Panc1 (cell line): ENCODE measurements around a stretch of chr2.

GRCh38 chr2:190890804-190891559 lies 10.4 kb downstream of the GLS start:
- RRBS, 2 experiments = no CpG with 5 or more reads among the region's 2 CpGs

GRCh38 chr2:190933577-190934230 lies 53.1 kb downstream of the GLS start:
- RRBS, 2 experiments = no CpG with 5 or more reads among the region's 1 CpG

- RRBS, 2 experiments = no CpG with 5 or more reads among the region's 17 CpGs
Observed at GRCh38 chr2:190978308-190979104, 35.5 kb downstream of the STAT1 start.

DNA sequence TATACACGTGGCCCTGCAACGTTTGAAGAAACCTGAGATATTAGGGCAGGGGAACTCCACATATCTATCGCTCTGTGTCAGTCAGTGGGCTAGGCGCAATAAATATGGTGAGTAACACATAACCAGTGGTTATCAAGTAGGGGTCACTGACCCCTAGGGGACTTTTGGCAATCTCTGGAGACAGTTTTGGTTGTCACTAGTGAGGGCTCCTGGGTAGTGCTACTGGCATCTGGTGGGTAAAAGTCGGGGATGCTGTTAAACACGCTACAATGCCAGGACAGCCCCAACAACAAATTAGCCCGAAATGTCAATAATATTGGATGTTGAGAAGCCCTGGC lies 14.8 kb downstream of the STAT1 start:
- RRBS, 2 experiments = no CpG with 5 or more reads among the region's 7 CpGs

DNA sequence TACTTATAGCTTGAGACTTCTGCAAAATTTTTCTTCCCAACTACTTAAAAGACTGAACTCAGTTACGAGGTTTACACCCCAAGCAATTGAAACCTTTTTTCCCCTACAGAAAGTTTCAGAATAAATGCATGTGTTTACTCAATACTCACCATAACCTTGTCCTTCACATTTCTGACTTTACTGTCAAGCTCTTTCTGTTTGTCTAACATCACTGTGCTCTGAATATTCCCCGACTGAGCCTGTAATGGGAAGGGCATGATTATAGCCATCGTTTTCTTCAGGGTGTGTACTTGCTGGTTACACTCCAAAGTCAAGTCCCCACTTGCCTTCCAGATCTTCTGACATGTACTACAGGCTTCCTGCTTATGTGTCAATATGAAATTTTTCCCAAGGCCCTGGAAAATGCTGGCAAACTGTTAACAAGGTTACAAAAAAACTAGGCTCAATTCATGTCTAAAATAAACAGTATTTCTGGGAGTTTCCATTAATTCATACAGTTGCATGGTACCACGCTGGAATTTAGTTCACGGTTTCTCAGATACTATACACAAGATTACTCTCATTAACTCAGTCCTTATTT lies 13.0 kb downstream of the STAT1 start:
- RRBS, 2 experiments = no CpG with 5 or more reads among the region's 5 CpGs

- RRBS, 2 experiments = no CpG with 5 or more reads among the region's 6 CpGs
Observed at GRCh38 chr2:191204309-191205018, 40.7 kb upstream of the MYO1B start.

- RRBS, 2 experiments = no CpG with 5 or more reads among the region's 3 CpGs
Observed at GRCh38 chr2:191264745-191265145, 19.5 kb downstream of the MYO1B start.

DNA sequence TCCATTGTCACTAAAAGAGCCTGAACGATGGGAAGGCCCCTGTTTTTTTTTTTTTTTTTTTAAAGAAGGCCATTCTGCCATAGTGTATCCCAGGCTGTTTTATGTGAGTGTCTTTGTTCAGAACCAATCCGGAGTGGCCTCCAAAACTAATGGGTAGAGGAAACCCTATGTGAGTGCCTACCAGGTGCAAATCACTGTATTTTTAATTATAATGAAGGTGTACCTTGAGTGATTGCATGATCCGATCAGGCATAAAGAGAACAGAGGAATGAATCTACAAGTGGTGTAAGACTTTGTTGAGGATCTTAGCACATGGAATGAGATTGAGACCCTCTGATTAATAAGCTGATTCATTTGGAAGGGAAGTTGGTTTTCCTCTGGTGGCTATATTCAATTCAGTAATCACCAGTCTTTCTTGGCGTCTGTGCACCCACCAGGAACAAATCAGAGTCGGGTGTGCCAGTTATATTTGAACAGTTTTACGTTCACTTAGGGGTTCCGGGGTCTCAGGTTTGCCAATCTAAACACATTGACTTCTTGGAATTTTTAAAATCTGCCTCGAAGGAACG lies 20.0 kb downstream of the MYO1B start:
- RRBS, 2 experiments = no CpG with 5 or more reads among the region's 9 CpGs

DNA sequence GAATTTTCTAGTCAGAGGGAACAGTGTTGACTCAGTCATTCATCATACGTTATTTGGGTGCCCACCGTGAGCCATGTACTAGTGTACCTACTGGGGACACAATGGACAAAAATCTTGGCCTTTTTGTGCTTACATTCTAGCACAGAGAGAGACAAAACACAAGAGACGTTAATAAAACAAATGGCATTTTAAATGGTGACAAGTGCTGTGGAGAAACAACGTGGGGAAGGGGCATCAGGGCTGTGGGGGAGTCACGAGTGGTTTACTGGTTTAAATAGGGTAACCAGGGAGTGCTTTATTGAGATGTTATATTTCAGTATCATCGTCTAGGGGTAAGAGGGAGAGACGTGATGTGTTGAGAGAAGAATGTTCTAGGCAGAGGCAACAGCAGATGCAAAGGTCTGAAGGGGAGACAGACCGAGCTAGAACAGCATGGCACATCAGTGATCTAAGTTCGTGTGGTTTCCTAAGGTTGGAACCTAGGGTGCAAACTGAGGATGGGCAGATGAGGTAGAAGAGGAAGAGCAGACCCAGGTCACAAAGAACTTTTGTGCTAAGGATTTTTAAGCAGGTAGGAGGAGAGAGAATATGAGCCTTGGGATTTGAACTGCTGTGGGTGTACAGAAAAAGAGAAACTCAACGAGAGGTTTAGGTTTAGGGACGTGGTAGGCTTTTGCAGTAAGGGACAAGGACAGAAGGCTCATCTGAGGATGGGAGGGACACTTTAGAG lies 60.9 kb downstream of the MYO1B start:
- RRBS, 2 experiments = no CpG with 5 or more reads among the region's 11 CpGs

- RRBS, 2 experiments = no CpG with 5 or more reads among the region's 8 CpGs
Observed at GRCh38 chr2:191415265-191416408, 170.4 kb downstream of the MYO1B start.

- RRBS, 2 experiments = no CpG with 5 or more reads among the region's 10 CpGs
Observed at GRCh38 chr2:191438068-191438480, 192.9 kb downstream of the MYO1B start.

- RRBS, 2 experiments = no CpG with 5 or more reads among the region's 3 CpGs
Observed at GRCh38 chr2:191593964-191594445, 83.9 kb upstream of the NABP1 start.

DNA sequence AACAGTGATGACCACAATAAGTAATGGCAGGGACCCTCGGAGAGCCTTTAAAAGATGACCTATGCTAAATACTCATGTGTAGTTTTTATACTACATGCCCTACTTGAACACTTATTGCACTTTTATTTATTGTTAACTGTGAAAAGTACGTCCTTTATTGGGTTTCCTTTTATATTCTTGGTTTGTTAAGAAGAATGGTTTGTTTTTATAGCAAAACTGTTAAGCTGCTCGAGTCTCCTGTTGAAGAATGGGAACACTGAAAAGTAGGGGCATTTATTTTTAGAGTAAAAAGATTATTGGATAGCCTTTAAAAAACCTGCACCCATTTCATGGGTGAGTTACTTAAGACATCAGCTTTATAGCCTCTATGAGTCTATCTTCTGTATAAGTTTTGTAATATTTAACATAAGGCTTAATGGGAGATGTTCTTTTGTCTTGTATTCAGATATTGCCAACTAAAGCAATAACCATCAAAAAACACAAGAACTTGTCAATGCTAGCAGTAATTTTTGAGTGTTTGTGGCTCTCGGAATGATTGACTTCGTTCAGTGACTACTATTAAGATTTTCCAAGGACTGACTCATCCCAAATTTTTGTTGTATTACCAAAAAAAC lies 7.9 kb downstream of the NABP1 start:
- RRBS, 2 experiments = no CpG with 5 or more reads among the region's 5 CpGs

DNA sequence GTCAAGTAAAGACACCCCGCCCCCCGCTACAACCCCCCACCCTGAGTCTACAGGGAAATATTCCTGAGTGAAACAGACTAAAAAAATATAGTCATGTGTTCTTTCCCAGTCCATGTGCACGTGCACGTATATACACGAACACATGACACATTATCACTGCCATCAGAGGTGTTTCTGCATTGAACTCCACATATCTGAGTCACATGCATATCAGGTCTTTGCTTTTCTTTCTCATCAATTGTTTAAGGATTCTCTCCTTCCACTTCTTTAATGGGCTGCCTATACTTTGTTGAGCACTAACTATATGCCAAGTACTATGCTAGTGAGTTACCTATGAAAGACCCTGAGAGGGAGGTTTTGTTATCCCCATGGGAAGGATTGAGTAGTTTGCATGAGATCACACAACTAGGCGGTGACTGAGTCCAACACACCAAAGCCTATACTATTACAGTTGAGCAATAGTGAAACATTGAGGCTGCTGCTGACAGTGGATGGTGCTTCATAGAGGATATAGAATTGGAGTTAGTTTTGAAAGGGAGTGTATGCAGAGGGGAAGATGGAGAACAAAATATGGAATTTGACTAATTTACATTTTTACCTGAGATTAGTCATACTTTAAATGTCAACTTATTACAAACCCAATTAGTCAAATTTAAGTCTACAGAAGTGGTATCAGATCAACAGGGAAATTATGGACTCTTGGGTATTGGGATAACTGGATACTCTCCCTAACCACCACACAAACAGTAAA lies 15.8 kb downstream of the NABP1 start:
- RRBS, 2 experiments = no CpG with 5 or more reads among the region's 6 CpGs

- RRBS, 2 experiments = no CpG with 5 or more reads among the region's 4 CpGs
Observed at GRCh38 chr2:191837449-191837762, 9.5 kb downstream of the CAVIN2 start.

DNA sequence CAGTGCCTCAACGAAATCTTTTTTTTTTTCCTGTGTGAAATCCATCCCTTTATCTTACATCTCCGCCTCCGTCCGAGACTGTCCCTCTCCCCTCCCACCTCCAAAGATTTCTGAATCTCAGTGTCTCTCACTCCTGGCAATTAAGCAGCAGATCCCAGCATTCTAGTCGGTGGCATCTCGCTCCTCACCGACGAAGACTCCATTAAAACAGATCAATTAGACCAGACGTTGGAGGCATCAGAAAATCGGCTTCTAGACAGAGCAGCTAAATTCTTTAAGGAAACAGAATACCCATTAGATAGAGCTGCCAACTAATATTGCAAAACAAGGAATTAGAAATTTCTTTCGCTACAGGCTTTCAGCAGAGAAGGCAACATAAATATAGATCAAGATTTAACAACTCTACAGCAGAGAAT lies 1.9 kb upstream of the TMEFF2 start:
- RRBS, 2 experiments = no CpG with 5 or more reads among the region's 11 CpGs

DNA sequence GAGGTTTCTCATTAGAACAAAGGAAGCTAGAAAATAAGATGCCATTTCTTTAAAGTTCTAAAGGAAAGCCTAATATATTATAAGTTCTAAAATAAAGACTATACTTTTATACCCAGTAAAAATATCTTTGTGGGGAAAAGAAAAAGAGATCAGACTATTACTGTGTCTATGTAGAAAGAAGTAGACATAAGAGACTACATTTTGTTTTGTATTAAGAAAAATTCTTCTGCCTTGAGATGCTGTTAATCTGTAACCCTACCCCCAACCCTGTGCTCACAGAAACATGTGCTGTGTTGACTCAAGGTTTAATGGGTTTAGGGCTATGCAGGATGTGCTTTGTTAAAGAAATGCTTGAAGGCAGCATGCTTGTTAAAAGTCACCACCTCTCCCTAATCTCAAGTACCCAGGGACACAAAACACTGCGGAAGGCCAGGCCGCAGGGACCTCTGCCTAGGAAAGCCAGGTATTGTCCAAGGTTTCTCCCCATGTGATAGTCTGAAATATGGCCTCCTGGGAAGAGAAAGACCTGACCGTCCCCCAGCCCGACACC lies 947.6 kb upstream of the TMEFF2 start:
- RRBS, 2 experiments = no CpG with 5 or more reads among the region's 4 CpGs

GRCh38 chr2:195657410-195658416 lies 687 bp downstream of the SLC39A10 start:
- RRBS, 2 experiments = under 1 to 4% methylated on average over 55 of the region's 97 CpGs

DNA sequence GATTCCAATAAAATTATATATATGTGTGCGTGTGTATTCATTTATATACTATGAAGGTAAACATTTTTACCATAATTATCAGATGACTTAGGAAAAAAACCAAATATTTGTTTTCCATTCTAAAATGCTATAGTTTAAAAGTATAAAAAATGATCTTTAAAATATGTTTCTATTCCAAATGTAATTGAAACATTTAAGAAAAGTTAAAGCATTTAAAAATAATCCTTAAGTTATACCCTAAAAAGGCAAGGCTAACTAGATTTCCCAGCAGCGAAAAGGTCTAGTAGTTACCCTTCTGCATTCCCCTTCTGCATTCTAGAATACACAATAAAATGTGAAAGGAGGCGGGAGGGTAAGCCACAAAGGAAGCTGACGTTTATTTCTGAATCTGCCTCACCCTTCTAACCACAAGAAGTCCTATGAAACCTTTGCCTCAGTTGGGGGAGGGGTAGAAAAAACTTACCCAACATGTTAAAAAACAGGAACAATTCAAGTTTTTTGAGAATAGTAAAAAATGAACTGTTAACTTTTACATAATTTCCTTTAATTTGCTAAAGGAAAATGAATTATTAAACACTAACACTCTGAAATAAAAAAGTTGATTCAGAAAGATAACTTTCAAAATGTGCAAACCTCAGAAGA lies 11.3 kb downstream of the STK17B start:
- RRBS, 2 experiments = no CpG with 5 or more reads among the region's 4 CpGs

DNA sequence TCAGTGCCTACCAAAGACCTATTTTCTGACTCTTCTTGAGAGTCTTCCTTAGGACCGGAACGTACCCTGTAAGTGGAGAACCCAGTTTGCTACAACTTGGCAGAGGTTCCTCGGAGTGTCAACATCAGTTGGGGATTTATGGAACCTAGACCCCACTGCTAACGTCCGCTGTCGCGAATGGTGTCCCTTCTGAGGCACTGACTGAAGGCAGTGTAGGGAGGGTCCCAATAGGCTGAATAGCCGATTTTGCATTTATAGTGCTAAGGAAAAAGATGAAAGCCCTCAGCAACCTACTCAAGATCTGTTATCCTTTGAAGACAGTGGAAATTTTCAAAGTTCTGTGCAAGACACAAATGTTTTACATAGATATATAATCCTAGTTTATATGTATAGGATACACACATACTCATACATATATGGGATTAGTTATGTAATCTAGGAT lies 639 bp upstream of the STK17B start:
- RRBS, 2 experiments = 18% methylated on average over 1 of the region's 8 CpGs; no CpG with 5 or more reads in 1 of the 2 experiments